Mesangial cell (primary cell): ENCODE measurements around the genes BEND6, KIAA1586 and ZNF451.

DNA sequence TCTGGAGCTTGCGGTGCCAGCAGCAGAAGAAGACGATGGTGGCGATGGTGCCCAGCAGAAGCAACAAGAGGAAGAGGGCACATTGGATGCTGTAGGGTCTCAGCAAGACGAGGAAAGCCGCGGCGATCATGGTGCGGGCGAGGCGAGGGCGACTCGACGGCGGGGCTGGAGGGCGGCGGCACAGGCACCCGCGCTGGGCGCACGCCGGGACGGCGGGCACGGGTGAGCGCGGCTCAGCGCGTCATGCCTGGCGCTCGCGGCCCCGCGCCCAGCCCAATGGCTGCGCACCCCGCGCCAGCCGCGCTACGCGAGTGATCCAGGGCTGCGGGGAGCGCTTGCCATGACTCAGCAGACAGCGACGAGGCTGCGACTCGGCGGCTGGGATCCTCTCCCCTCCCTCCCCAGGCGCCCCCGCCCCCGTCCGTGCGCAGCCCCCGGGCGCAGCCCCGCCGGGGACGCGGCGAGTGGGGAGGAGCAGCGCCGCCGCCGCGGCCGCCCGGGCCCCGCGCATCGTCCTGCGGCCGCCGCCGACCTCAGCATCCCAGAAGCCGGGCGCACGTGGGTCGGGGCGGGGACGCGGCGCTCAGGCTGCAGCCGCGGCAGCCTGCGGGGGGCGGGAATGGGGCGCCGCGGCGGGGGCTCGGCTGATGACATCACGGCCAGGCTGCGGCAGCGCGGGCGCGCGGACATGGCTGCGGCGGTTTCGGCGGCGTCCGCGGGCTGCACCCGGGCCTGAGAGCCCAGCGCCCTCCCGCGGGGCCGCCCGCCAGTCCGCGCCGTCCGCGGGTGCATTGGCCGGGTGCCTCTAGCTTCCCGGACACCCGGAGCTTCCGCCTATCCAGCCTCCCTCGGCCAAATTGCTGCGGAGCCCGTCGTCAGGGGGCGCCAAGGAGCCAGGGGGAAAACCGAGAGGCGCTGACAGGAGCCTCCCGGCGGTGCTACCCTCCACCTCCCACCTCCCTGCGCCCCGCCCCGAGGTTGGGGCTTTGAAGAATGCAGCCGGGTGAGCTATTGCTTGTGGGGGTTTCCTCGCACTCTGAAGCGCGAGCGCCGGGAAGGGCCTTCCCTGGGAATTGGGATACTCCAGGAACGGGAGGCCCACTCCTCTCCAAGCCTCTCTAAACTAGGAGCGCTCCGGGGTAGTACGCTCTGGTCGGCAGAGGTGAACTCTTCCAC is at the start of gene BEND6:
Gene BEND6, plus strand, starts transcription at position 650 of the 1,176 bp plus-strand sequence.
- RAMPAGE, long total RNA: no peak

DNA sequence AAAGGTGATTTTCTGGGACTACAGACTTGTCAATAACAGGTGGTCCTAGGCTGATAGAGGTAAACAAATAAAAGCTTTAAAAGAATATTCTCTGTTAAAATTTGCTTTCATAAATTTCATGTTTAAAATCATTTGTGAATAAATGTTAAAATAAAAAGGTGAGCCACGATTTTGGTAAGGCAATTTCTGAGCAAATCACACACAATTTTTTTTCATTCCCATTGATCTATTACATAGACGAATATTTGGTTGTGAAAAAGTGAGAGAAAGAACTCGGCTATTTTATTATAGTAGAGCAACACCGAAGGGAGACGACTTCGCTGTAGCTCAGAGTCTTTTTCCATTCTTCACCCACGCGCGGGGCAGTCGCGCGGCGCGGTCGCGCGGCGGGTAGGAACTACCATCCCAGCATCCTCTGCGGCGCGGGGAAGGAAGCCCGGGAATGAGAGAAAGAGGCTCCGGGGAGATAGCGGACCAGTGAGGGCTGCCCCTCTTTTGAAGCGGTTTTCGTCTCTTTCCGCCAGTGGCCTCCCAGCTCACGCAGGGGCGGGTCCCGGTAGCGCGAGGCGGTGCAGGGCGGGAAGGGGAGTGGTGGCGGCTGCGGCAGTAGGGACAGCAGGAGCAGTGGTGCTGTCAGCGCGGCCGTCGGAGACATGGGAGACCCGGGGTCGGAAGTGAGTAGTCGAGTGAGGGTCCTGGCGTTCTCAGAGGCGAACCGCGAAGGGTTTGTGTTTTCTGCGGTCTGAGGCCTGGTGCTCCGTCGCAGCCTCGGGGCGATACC is at the start of gene KIAA1586:
Gene KIAA1586, plus strand, starts transcription at position 591 of the 781 bp plus-strand sequence.
- RAMPAGE, long total RNA: start-site peak on the plus strand centred at position 592 of the sequence, 56 bp wide, 461 reads

DNA sequence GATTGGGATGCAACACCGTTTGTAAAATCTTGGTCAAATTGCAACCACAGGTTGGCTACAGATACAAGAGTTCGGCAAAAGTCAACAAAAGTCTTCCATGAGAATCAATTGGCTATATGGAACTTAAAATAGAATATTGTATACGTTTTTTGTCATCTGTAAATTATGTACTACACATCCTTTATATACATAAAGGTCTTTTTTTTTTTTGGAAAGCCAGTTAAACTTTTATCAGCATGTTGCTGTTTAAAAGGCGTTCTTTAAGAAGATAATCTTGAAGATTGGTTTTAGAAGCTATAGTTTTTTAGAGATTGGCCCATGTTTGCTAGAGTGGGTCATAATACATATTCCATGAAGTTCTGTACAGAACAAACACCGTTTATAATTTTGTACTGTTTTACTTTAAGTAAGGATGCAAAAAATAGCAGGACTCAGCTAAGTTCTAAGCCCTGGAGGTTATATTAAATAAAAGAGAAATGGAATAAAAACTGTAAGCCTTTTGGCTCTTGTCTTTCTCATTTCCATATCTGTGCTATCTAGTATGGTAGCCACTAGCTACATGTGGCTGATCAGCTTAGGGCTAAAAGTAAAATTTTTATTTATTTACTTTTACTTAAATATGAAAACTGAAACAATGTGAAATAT is 8.4 kb downstream of the KIAA1586 start:
- RAMPAGE, long total RNA: no peak

DNA sequence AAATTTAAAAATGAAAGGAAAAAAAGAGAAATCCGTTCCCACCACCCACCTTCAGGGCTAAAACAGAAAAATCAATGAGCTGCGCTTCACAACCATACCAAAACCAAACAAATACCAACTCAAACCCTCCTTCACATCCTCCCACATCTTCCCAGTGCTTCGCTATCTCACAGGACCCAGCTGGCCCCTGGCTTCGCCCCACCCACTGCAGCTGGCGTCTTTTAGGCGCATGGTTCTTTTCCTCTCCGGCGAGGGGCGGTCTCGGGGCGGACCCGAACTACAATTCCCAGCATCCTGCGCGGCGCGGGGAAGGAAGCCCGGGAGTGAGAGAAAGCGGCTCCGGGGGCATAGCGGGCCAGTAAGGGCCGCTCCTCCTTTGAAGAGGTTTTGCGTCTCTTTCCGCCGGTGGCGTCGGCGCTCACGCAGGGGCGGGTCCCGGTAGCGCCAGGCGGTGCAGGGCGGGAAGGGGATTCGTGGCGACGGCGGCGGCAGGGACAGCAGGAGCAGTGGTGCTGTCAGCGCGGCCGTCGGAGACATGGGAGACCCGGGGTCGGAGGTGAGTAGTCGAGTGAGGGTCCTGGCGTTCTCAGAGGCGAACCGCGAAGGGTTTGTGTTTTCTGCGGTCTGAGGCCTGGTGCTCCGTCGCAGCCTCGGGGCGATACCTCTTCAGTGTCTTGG is at the start of gene ZNF451:
Gene ZNF451, plus strand, starts transcription at position 470 of the 678 bp plus-strand sequence.
- RAMPAGE, long total RNA: start-site peak on the plus strand centred at position 442 of the sequence, 81 bp wide, 530 reads

DNA sequence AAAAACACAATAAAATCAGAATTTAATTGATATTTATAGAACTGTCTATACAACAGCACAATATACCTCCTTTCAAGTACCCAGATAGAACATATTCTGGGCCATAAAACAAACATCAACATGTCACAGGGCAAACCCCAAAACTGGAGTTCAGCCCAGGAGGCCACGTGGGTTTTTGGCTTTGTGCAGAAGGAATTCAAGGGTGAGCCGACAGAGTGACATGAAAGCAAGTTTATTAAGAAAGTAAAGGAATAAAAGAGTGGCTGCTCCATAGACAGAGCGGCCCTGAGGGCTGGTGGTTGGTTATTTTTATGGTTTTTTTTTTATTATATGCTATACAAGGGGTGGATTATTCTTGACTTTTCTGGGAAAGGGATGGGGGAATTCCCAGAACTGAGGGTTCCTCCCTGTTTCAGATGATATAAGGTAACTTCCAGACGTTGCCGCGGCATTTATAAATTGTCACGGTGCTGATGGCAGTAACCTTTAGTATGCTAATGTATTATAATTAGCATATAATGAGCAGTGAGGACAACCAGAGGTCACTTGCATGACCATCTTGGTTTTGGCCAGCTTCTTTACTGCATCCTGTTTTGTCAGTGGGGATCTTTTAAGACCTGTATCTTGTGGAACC is 5.6 kb downstream of the RAB23 start:
- RAMPAGE, long total RNA: no peak

DNA sequence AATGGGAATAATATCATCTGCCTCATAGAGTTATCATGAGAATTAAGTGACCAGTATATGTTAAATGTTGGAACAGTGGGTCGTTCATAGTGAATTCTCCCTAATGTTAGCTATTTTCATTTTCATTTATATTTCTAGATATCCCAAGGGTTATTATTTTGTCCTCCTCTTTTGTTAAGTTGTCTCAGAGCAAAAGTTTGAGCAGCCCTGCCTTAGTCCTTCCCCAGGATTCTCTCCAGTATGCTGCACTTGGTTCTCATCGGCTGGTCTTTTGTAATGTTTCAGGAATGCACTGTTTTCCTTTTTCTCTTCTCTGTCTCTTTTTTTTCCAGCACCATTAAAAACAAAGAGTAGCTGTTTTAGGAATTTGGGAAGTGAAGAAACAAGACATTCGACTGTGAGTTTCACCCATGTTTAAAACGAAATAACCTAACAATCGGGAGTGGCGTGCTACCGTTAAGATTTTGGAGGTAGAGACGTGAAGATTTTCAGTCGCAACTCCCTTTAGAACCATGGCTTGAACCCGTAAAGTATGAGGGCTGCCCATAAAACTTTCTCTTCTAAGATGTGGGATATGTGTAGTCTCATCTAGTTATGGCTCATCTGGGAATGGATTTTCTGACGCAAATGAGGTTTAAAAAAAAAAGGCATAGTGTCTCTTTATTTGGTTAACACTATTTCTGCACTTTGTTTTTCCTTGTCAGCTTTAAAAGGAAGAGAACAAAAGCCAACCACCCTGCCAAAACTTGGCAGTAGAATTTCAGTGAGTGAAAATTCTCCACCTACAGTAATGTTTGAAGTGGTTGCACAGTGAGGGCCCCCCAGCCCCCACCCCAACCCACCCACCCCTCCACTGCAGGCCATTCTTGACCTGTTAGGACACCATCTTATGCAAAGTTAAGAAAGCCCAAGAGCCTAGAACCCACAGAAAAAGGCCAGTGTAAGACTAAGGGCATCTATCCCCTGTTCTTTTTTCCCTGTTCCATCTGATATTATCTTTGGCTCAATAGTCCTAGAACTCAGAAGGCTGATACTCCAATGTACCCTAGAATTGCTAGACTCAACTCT is 36.0 kb upstream of the RAB23 start:
- RAMPAGE, long total RNA: no peak

DNA sequence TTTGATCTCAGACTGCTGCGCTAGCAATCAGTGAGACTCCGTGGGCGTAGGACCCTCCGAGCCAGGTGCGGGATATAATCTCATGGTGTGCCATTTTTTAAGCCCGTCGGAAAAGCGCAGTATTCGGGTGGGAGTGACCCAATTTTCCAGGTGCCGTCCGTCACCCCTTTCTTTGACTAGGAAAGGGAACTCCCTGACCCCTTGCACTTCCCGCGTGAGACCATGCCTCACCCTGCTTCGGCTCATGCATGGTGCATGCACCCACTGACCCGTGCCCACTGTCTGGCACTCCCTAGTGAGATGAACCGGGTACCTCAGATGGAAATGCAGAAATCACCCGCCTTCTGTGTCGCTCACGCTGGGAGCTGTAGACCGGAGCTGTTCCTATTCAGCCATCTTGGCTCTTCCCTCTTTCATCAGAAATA is 1663.9 kb downstream of the KHDRBS2 start:
- RAMPAGE, long total RNA: no peak

GRCh38 chr6:62286294-62286985 is 415 bp upstream of the KHDRBS2 start:
- RAMPAGE, long total RNA: no peak

- RAMPAGE, long total RNA: no peak
Measured at GRCh38 chr6:63458534-63459181, 113.6 kb upstream of the PTP4A1 start.

GRCh38 chr6:63521532-63522316 is 50.6 kb upstream of the PTP4A1 start:
- RAMPAGE, long total RNA: no peak

- RAMPAGE, long total RNA: no peak
Measured at GRCh38 chr6:63522350-63522583, 50.0 kb upstream of the PTP4A1 start.

DNA sequence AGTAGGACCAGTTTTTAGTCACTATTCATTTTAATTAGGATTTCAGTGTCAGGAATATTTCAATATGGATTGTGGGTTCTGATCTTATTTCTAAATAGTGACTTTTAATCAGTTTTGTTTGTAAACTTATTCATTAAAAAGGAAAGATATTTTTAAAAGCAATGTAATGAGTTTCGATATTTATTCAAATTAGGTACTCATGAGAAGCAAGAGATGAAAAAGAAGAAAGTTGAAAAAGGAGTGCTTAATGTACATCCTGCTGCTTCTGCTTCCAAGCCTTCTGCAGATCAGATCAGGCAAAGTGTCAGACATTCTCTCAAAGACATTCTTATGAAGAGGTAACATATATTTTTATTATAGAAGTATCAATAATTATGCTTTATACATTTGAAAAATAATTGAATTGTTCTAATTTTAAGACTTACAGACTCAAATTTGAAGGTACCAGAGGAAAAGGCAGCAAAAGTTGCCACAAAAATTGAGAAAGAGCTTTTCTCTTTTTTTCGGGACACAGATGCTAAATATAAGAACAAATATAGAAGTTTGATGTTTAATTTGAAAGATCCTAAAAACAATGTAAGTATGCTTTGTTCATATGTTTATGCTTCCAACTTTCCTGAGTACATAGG is 62.5 kb downstream of the PHF3 start:
- RAMPAGE, long total RNA: no peak

GRCh38 chr6:63733417-63734133 is 98.0 kb downstream of the PHF3 start:
- RAMPAGE, long total RNA: no peak

GRCh38 chr6:63806988-63807432 is 171.4 kb downstream of the PHF3 start:
- RAMPAGE, long total RNA: no peak

DNA sequence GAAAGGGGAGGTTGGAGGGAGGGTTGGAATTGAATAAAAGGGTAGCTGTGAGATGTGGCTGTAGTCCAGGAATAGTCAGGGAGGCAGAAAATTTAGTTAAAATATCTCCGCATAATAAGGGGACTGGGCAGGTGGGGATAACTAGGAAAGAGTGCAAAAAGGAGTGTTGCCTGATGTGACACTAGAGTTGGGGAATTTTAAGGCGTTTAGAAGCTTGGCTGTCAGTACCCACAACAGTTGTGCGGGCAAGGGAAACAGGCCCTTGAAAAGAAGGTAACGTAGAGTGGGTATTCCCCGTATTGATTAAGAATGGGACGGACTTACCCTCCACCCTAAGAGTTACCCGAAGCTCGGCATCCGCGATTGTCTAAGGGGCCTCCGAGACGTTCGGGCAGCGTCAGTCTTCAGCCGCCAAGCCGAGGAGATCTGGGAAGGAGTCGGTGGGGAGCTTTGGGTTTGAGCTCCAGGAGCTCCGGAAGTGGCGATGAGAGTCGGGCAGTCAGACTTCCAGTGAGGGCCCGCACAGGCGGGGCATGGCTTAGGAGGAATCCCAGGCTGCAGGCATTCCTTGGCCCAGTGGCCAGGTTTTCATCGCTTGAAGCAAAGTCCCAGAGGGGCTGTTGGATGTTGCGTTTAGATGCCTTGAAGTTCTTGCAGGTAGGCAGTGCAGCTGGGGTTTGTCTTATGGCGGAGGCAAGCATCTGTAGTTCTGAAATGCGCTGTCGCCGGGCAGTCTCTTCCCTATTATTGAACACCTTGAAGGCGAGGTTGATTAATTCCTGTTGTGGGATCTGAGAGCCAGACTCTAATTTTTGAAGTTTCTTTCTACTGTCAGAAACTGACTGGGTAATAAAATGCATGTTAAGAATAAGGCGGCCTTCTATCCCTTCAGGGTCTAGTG is 748.2 kb upstream of the ADGRB3 start:
- RAMPAGE, long total RNA: no peak

- RAMPAGE, long total RNA: no peak
Measured at GRCh38 chr6:67888587-67888970, 746.5 kb upstream of the ADGRB3 start.

DNA sequence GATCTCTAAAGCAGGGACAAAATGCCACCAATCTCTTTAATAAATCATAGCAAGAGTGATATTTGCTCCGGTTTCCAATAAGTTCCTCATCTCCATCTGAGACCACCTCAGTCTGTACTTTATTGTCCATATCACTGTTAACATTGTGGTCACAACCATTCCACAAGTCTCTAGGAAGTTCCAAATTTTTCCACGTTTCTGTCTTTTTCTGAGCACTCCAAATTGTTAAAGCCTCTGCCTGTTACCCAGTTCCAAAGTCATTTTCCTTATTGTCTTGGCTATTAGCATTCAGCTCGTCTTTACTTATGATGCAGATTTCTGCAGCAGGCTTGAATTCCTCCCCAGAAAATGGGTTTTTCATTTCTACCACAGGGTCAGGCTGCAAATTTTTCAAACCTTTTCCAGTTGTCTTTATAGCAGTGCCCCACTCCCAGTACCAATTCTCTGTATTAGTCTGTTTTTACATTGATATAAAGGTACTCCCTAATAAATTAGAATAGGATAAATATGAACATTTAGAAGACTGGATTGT is 595.5 kb upstream of the ADGRB3 start:
- RAMPAGE, long total RNA: no peak

GRCh38 chr6:68040074-68041148 is 594.7 kb upstream of the ADGRB3 start:
- RAMPAGE, long total RNA: no peak

- RAMPAGE, long total RNA: no peak
Measured at GRCh38 chr6:69233157-69233619, 563.6 kb downstream of the LMBRD1 start.

DNA sequence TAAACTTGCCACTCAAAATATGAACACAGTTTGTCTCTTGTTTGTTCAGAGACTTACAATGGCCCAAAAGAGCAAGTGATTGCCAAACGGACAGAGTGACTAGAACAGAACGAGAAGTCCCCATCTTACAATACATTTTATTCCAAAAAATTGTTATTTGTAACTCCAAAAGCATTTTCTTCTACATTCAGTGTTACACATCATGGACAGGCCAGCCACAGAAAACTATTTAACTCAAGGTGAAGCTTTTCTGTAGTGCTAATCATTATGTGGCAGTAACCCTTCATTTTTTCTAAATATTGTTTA is 340.4 kb downstream of the LMBRD1 start:
- RAMPAGE, long total RNA: no peak